NALM6 (cell line): ENCODE results near the genes FCGR3A, FCRLA and UAP1.

GRCh38 chr1:161528394-161528872 is 4.1 kb downstream of the HSPA6 start:
- PRO-cap = no peak

- PRO-cap = bidirectional peak, plus-strand start at chr1:161530796, minus-strand start at chr1:161530428
These were observed 5.7 kb downstream of the HSPA6 start for GRCh38 chr1:161530000-161530468.

- PRO-cap = no peak
These were observed 9.0 kb downstream of the FCGR3A start for GRCh38 chr1:161540616-161540982.

GRCh38 chr1:161549469-161550383 is at the start of gene FCGR3A:
Gene FCGR3A (minus strand): TSS chr1:161549818.
- PRO-cap = no peak

DNA sequence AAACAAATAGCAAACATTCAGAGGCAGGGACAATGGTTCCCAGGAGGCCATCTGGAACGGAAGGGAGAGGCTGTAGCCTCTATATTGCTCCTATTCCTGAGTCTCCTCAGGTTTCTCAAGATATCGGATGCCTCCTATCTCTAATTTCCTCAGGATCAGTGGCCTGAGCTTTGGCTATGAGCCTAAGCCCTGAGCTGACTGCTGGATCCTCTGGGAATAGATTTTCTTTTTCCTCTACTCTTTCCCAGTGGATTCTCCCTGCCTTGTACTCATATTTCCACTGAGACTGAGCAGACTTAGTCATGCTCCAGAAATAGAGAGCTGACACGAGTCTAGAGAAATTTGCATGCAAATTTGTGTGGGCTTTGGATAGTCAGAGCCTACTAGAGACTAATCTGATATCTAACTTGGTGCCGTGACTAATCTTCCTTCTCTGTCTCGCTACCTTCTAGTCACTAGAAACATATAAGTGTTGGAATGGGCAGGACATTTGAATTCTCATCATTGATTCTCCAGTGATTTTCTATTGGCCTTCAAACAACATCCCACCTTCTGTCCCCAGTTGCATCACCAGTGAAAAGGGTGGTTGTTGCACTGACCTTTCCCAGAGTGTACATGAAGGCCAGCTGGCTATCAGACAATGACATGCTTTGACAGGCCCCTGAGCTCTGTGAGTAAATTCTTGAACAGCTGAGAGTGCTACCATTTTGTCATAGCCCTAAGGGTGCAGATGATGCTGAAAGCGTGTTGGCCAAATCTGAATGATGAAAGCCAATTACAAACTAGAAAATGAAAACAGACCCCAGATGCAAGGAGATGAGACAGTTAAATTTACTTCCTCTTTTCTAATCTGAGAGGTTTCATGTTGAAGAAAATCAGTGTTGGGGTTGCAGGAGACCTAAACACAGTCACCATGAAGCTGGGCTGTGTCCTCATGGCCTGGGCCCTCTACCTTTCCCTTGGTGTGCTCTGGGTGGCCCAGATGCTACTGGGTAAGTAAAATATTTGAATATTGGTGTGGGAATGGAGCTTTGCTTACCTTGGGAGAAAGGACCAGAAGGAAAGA is at the start of gene FCRLA:
TSS of gene FCRLA (plus strand) at position 878 of the 1,066 bp plus-strand sequence.
- PRO-cap = unidirectional peak, plus-strand start at position 878 of the sequence

DNA sequence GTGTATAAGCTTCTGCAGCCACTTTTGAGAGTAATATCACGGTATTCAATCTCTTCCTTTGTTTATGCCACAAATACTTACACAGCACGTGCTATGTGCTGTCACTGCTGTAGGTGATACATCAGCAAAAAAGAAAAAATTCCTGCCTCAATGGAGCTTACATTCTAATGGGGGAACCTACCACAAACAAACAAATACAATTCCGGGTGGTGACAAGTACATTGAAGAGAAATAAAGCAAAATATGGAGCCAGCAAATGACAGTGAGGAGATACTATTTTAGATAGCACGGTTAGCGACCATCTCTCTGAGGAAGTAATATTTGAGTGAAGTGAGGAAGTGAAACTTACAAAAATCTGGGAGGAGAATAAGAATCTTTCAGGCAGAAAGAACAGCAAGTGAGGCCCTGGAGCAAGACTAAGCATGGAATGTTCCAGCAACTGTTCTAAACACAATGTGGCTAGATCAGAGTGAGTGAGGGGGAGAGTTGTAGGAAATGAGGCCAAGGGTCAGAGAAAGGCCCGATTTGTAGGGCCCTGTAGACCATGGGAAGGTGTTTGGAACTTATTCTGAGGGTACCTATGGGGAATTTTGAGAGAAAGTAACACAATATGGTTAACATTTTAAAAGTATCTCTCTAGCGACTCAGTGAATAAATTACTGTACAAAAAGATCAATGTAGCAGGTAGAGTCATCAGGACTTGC is 2.5 kb upstream of the FCRLB start:
- PRO-cap = bidirectional peak, plus-strand start at position 447 of the sequence, minus-strand start at position 308 of the sequence

DNA sequence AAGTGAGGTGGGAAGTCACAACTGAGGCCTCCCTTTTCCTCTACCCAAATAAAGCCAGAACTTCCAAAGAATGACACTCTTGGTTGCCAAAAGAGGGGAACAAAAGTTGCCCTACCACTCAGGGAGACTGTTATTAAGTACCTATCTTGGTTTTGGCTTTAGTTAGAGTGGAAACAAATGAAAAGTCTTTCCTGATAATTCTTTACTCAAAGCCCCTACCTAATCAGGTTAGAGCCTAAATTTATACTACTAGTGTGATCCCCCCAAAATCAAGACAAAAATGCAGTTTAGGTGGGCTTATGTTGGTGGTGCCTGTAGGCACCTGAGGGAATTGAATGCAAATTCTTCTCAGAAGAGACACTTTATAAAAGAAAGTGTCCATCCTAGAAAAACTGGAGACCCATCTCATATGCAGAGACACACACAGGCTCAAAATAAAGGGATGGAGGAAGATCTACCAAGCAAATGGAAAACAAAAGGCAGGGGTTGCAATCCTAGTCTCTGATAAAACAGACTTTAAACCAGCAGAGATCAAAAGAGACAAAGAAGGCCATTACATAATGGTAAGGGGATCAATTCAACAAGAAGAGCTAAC is 62.5 kb downstream of the ATF6 start:
- PRO-cap = no peak

DNA sequence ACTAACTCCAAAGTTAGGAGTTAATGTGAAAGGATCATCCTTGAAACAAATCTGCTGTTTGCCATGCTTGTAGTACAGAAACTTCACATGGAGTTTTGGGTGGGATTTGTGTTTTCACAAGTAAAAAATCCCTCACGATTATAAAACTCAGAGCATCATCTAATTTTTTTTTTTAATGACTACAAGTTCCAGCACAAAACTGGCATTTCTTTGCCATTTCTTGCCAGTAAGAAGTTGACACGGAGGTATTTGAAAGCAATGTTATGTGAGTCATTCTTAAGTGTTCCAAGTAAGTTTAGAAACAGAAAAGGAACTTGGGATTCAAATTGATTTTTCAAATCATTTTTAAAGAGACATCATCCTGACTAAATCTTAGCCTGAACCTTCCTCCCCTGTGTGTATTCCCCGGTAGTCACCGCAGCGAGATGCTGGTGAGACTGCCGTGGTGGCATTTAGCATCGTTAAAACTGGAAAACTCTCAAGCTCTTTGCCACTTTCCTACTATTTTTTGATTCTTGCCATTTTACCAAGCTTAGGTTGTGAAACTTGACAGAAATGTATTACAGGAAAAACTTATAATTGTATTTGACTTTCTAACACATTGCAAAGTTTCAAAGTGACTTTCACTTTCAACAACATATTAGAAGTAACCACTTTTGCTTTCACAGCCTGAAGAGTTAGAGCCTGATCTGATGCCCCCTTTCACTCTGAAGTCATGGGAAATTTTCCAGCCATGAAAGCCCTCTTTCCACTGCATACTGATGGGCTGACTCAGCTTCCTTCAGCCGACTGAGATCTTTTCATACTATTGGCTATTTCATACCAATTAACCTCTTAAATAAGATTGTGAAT is 61.5 kb downstream of the OLFML2B start:
- PRO-cap = no peak

DNA sequence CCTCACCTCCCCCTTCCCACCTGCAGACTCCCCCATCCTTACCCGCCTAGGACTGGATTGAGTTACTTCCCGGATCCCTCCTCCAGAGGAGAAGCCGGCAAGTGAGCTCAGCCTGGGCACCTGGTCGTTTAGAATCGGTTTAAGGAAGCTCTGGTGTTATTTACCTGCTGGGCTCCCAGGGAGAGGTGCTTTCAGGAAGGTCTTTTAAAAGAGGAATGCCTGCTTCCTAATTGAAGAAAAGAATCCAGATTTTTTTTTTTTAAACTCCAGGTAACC is 946 bp downstream of the NOS1AP start:
- PRO-cap = no peak

DNA sequence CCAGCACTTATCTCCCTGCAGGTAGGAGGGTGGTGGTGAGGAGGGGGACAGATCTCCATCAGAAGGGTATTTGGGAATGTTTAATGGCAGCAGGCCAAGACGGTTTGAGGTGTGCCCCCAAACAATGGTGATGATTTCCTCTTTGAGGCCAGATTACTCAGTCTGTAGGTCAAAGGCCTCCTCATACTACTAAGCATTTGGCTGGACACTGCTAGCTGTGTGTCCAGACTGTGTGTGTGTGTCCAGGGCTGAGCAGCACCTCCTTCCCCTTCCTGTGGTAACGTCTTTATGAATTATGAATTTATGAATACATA is 19.1 kb downstream of the NOS1AP start:
- PRO-cap = no peak

- PRO-cap = no peak
These were observed 11.1 kb downstream of the SH2D1B start for GRCh38 chr1:162400731-162401278.

- PRO-cap = bidirectional peak, plus-strand start at chr1:162498208, minus-strand start at chr1:162498225; bidirectional peak, plus-strand start at chr1:162498425, minus-strand start at chr1:162498362
These were observed 530 bp downstream of the UHMK1 start for GRCh38 chr1:162497931-162498764.

GRCh38 chr1:162544974-162545526 is 16.5 kb upstream of the UAP1 start:
- PRO-cap = no peak

DNA sequence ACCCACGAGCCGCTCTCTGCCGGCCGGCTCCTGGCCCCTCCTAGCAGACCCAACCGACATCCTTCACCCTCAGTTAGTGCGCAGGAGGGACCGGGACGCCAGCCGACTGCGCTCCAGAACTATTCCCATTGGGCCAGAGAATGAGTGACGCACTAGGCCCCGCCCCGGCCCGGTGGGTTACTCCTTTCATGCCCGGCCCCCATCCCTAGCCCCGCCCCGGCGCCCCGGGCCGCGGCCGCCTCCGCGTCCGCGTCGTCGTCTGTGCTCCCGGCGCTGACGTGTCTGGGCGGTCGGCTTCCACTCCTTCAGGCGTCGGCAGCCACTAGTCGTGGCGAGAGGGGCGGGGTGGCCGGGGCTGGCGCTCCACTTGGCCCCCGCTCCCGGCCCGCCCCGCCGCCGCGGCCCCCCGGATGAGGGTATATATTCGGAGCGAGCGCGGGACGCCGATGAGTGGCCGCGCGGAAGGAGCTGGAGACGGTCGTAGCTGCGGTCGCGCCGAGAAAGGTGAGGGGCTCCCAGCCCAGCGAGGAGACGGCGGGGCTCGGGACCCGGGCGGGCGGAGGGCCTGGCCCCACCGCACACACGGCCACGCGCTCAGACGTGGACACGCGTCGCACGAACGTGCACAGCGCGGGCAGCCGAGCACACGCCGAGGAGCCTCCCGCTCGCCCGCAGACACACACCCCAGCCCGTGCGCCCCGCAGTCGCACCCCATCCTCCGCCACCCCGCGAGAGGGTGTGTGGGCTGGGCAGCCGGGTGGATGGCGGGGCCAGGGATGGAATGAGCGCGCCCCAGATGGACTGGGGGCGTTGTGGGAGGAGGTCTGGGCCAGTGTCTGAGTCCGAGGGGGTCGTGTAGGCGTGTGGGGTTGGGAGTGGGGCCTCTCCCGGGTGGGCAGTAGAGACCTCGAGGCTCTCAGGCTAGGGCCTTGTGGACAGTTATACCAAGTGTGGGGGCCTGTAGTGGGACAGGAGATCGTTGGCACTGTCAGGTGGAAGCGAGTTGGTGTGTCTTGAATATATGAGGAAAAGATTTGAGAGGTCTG is at the start of gene UAP1:
TSS of gene UAP1 (plus strand) at position 449 of the 1,046 bp plus-strand sequence.
- PRO-cap = bidirectional peak, plus-strand start at position 449 of the sequence, minus-strand start at position 80 of the sequence

GRCh38 chr1:162626917-162627557 is 5.2 kb upstream of the DDR2 start:
- PRO-cap = no peak

DNA sequence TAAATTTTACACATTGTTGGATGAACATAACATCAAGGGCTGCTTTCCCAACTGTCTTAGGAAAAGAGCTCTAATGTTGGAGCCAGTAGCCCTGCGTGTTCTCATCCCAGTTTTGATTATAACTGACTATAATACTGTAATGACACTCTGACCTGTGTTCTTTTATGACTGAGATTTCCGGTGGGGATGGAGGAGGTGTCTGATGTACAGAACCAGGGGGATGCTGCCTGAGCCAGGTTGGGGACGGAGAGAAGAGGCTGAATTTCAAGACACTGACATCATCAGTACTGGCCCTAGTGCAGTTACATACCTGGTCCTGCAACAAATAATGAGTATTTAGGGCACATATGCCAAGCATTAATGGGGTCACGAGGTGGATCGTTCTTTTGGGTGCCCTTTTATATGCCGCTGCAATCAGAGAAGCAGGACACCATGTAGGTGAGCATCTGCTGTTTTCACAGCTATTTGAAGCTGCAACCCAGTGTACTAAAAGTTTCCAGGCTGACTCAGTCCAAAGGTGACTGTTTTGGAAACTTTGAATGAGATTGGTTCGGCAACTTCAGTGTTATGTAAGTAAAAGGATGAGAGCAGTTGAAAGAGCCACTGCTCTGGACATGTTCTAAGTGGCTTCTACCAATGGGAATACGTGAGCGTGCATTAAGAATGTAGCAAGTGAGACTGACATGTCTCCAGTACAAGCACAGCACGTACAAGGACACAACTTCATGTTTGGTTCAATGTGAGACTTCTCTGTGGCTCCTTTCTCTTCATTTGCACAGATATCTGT is 55.4 kb downstream of the DDR2 start:
- PRO-cap = no peak

- PRO-cap = no peak
These were observed 72.5 kb downstream of the DDR2 start for GRCh38 chr1:162704857-162705086.

DNA sequence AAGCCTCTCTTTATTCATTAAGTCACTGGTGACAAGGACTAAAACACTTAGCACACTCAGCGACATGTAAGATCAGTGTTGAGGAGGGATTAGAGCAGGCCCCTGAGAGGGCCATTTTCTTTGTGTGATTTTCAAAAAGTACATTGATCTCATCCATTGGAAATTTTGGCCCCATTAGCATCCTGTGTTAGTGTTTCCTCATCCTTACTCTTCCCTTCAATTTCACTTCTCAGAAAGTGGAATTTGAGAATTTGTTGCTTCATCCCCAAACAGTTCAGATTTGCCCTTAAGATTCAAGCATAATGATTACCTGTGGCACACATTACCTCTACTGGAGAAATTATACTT is 48.7 kb upstream of the HSD17B7 start:
- PRO-cap = no peak

- PRO-cap = no peak
These were observed 18.5 kb upstream of the HSD17B7 start for GRCh38 chr1:162771983-162772454.

GRCh38 chr1:164575558-164576112 is 16.7 kb downstream of the PBX1 start:
- PRO-cap = no peak